Vein endothelial cell (primary cell): ENCODE measurements around a stretch of chr17.

DNA sequence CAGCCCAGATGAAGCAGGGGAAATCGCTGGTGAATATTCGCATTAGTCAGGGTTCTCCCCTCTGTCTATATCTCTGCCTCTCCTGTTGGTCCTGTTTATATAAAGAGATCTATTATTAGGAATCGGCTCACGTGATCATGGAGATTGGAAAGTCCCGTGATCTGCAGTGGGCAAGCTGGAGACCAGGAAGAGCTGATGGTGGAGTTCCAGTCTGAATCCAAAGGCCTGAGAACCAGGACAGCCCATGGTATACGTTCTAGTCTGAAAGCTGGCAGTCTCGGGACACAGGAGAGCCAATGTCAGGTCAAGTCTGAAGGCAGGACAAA lies 242.3 kb downstream of the SEPTIN9 start:
- CAGE, long polyA plus RNA = no peak

GRCh38 chr17:77527292-77527974 lies 246.1 kb downstream of the SEPTIN9 start:
- CAGE, long polyA plus RNA = no peak

GRCh38 chr17:77601532-77601962 lies 320.2 kb downstream of the SEPTIN9 start:
- CAGE, long polyA plus RNA = no peak

DNA sequence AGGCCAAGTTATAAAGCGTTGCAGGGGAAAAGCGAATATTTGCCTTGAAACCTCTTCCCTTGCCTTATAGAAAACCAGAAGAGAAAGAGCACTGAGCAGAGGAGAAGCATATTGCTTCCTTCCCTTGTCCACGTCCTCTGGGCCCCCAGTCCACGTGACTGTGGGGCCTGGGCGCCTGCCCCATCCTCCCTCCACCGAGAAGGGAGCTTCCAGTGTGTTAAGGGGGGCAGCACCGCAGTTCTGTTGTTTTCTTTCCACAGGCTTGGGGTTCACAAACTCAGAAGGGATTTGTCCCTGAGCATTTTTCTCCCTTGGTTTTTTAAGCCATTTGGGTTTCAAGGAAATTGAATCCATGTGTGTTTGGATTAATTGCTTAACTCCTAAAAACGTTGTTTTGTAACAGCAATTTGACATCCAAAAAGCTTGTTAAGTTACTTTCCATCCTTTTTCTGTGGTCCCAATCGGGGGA lies 329.7 kb downstream of the SEPTIN9 start:
- CAGE, long polyA plus RNA = no peak

- CAGE, long polyA plus RNA = no peak
Measured at GRCh38 chr17:77822384-77823154, 135.9 kb upstream of the TNRC6C start.

DNA sequence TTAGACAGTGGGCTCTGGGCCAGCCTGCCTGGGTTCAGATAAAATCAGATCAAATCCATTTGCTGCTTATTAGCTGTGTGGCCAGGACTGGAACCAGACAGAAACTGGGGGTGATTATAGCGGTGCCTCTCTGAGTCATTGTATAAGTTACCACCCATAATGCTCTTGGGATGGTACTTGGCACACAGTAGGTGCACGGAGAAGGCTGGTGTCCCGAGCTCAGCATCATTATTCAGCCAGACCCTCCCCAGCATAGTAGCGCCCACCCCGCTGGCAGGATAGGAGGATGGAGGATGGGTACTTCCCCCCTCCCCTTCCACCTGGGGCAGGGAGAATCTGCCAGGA lies 77.7 kb upstream of the TNRC6C start:
- CAGE, long polyA plus RNA = no peak

DNA sequence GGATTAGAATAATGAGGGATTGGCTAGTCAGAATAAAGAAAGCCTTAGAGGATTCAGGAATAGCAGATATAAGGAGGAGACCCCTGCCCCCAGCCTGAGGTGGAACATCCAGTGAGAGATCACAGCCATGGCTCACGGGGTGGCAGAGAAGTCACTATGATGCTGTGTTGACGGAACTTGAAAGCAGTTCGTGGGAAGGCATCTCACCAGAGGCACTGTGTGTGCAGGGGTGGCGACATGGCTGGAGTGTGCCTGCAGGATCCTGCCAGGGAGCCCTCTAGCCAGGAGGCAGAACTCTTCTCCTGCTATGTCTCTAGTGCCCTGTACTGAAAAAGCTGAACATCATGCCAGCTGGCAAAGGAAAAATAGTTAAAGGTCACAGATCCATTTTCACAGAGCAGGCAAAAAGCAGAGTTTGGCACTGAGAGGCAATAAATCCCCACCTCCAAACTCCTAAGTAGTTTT lies 36.6 kb downstream of the TNRC6C start:
- CAGE, long polyA plus RNA = no peak

- CAGE, long polyA plus RNA = no peak
Measured at GRCh38 chr17:78040472-78041482, 82.3 kb downstream of the TNRC6C start.

GRCh38 chr17:78113393-78113801 lies 15.2 kb downstream of the TMC6 start:
- CAGE, long polyA plus RNA = no peak

GRCh38 chr17:78114834-78115369 lies 13.7 kb downstream of the TMC6 start:
- CAGE, long polyA plus RNA = no peak

- CAGE, long polyA plus RNA = no peak
Measured at GRCh38 chr17:78123828-78124451, 4.6 kb downstream of the TMC6 start.

DNA sequence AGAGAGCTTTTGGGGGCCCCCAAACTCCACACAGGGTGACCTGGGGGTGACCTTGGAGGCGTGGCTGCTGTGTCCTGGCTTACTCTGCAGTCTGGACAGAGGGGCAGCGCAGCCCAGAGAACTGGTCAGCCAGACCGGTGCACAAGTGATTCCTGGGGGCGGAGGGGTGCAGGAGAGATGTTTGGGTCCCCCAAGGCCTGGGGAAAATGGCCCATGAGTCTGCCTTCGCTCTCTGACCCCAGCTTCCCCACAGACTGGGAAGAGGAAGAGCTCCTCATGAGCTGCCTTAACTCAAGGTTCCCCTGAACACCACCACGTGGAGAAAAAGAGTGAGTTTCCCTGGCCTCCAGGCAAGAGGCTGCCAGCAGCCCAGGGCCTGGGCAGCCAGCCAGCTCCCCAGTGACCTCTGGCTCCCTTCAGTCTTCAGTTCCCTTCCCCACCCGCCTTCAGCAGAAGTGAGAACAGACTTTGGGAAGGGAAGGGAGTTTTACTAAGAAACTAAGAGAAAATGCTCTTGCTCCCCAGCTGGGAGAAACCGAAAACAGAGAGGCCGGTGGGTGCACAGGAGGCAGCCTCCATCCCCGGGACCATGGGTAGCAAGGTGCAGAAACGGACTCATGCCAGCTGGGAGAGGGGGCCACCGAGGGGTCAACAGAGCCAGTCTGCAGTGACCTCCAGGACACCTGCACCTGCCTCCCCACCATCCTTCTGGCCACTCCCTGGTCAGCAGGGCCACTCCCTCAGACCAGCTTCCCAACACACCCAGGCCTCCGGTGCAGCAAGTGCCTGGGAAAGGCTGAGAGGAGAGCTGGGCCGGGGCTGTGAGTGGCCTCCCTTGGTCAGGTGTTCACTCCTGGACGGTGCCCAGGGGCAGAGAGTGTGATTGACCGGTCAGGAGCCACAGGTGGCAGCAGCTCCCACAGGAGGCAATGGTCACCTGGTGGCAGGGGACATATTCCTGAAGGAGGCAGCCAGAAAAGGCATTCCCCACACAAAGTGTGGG lies 1.8 kb upstream of the C17orf99 start:
- CAGE, long polyA plus RNA = no peak

DNA sequence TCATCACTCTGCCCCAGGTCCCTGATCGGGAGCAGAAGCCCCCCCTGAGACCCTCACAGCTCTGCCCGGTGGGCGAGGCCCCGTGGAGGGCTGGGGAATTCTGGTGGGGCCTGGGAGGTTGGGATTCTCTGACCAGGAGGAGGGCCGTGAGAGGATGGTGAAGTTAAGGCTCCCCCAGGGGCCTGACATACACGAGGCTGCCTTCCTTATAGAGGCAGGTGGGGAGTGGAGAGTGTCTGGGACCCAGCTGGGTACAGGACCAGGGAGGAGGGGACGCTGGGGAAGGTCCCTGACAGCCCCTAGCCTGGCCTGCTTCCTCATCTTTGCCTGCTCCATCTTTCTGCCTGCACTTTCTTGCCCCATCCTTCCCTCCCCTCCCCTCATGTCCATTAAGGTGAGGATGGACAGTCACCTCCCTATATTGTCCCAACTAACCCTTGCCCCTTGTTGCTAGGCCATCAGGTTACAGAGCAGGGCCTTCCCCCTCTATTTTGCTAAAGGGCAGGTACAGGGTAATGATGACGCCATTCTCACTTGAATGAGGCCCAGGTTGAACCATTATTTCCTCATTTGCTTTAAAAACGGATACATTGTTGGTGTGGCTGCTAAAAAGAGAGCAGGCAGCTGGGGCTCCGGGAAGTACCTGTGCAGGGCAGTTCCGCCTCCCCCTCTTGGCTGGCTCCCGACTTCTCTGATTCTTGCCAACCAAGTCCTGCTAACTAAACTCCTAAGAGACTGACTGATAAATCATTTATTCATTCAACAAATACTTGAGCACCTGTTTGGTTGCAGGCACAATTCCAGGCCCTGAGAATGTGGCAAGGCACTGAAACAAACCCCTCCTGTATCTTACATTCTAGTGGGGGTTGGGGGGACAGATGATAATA lies 1.3 kb downstream of the C17orf99 start:
- CAGE, long polyA plus RNA = no peak

DNA sequence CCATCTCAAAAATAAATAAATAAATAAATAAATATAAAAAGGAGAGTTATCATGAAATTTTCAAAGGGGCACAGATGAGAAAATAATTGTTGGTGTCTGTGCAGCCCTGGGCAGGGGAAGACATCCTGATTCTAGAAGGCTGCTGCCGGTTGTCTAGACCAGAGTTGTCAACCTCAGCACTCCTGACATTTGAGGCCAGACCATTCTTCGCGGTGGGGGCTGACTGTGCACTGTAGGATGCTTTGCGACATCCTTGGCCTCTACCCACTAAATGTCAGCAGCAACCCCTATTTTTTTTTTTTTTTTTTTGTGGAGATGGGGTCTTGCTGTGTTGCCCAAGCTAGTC lies 8.6 kb downstream of the C17orf99 start:
- CAGE, long polyA plus RNA = no peak

GRCh38 chr17:78241627-78241915 lies 10.1 kb downstream of the TMEM235 start:
- CAGE, long polyA plus RNA = no peak

- CAGE, long polyA plus RNA = no peak
Measured at GRCh38 chr17:78281556-78281887, 50.1 kb downstream of the TMEM235 start.

DNA sequence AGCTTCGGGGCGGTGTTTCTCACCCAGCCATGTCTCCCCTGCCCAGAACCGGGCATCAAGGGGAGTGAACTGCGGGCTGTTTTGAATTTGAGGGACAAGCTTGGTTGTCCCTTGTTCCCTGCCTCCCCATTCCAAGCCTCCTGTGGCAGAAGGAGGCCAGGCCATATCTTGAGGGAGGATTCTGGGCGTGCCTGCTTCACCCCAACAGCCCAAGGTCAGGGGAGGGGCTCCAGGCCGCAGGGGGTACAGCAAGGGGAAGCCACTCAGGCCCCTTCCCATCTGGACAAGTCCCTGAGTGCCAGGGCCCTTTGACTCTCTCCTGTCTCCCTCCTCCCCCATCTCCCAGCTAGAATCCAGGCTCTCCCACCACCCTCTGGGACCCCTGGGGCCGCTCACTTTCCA lies 43.5 kb downstream of the SOCS3 start:
- CAGE, long polyA plus RNA = no peak

- CAGE, long polyA plus RNA = no peak
Measured at GRCh38 chr17:78325114-78325766, 34.6 kb downstream of the SOCS3 start.

GRCh38 chr17:78338814-78339378 lies 21.0 kb downstream of the SOCS3 start:
- CAGE, long polyA plus RNA = no peak

GRCh38 chr17:78351382-78352158 lies 8.3 kb downstream of the SOCS3 start:
- CAGE, long polyA plus RNA = no peak